WTC11 (cell line): Measurements from ENCODE around the genes ASAP2 and HPCAL1.

- PRO-cap: no peak
Measured at GRCh38 chr2:8134507-8134945, 547.3 kb upstream of the ID2 start.

- PRO-cap: no peak
Measured at GRCh38 chr2:8146396-8147063, 535.3 kb upstream of the ID2 start.

DNA sequence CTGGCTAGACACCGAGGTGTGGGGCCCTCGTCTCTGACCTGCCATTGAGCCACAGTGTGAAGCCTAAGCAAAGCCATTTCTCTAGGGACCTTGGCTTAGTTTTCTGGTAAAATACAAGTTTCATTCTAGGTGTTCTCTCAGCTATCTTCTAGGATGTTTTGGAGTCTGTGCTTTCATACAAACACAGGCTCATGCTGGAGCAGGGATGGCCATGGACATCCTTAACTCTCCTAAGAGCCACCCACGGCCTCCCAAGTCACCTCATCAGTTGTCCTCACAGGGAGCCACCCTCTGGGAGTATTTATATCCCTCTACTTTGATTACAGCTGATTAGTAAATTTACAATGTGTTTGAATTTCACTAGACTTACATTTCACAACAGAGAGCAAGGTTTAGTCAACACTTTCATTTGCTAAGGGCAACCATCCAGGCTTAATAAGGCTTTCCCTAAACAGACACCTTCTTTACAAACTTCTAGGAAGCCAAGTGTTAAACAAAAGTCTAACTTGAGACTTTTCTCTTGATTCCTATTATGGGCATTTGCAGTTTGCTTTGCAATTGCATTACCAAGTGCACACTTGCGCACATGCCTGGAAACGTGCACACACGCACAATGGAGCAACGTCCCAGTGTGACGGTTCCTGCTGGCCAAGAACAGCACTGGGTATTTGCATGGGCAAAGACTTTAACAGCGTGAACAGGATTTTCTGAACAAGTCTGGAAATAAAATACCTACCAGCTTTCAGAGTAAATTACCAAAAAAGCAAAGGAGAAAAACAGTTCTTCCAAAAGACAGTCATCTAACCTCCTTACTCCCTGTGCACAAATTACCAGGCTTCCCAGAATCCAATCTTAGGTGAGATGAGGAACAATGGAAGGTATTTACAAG lies 376.5 kb upstream of the ID2 start:
- PRO-cap: no peak

DNA sequence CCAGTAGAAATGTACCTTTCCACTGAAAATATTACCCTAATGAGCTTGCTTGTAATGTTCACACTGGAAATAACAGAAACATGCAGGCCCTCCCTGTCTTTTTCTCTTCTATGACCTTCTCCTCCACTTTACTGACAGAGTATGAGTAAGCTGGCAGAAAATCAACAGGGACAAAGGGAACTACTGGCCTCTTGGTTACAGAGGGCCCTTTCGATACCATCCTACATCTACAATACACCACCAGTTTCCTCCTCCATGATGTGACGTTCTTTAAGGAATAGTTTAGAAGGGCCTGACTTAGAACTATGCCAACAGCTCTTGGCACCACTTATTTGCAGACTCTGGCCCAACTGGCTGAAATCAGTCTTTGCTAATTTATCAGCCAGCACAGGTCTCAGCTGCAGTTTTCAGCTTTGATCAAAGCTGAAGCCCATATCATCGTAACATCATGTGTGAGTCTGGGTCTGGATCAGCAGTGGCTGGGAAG lies 272.2 kb upstream of the ID2 start:
- PRO-cap: no peak

GRCh38 chr2:8539804-8540523 lies 141.9 kb upstream of the ID2 start:
- PRO-cap: no peak

DNA sequence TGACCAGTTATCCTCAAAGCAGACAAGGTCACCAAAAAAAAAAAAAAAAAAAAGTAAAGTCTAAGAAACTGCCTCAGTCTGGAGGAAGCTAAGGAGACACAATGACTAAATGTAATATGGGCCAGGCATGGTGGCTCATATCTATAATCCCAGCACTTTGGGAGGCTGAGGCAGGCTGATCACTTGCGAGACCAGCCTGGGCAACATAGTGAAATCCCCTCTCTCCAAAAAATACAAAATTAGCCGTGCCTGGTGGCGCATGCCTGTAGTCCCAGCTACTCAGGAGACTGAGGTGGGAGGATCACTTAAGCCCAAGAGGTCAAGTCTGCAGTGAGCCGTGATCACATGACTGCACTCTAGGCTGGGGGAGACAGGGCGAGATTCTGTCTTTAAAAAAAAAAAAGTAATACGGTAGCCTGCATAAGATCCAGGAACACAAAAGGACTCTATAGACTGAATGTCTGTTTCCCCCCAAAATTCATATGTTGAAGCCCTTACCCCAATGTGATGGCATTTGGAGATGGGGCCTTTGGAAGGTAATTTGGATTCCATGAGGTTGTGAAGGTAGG lies 17.2 kb downstream of the MBOAT2 start:
- PRO-cap: no peak

GRCh38 chr2:9003359-9003514 lies 247 bp downstream of the MBOAT2 start:
- PRO-cap: no peak

DNA sequence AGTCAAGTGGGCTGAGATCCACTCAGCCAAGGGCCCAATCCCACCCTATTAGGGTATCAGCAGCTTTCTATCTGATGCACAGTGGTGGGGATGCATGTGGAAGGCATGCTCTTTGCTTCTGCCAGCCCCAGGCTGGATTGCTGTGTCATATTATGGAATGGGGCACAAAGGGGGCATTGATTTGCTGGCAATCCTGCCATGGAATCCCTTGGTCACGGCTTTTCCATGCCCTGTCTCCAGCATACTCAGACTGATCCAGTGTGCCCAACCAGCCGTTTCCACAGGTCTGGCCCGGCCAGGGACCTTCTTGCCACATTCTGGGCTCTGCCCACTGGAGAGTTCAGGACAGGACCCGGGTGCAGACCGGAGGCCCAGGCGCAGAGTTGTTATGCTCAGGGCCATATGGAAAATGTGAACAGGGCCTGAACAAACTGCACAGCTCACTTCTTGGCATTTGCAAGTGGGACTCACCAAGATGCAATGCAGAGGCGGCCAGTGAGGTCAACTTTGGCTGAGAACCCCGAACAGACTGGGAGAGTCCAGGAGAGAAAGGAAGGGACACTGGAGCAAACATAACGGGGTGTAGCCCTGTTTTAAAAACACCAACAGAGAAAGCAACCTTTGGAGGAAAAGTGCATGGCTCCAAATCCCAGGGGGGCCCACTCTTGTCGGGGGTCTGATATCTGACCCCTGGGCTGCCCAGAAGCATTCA lies 15.6 kb upstream of the ASAP2 start:
- PRO-cap: no peak

GRCh38 chr2:9206025-9206932 lies at the start of gene ASAP2:
Gene ASAP2, plus strand, starts transcription at chr2:9206812.
- PRO-cap: unidirectional peak, plus-strand start at chr2:9206391; bidirectional peak, plus-strand start at chr2:9206812, minus-strand start at chr2:9206648

- PRO-cap: no peak
Measured at GRCh38 chr2:9251638-9252357, 45.2 kb downstream of the ASAP2 start.

DNA sequence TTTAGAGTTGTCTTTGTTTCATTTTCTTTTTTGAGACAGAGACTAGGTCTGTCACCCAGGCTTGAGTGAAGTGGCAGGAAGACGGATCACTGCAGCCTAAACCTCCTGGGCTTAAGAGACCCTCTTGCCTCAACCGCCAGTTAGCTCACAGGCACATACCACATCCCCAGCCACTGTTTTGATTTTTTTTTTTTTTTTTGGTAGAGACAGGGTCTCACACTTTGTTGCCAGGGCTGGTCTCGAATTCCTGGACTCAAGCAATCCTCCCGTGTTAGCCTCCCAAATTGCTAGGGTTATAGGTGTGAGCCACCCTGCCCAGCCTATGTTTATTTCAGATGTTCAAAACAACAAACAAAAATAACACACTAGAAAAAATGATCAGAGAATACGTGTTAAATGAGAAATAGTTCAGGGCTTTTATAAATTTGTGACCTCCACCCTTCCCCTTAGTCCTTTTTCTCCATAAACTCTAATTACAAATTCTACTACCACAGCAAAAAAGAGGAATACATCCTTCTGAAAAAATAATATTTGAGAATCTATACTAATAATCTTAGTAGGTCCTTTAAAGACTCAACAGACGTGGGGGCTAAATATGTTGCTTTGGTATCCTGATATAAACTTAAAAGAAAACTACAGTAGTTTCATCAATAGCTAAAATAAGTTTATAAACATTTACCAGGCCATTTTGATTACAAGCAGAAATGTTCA lies 12.1 kb downstream of the YWHAQ start:
- PRO-cap: no peak

- PRO-cap: no peak
Measured at GRCh38 chr2:9632288-9632567, 1.4 kb upstream of the YWHAQ start.

DNA sequence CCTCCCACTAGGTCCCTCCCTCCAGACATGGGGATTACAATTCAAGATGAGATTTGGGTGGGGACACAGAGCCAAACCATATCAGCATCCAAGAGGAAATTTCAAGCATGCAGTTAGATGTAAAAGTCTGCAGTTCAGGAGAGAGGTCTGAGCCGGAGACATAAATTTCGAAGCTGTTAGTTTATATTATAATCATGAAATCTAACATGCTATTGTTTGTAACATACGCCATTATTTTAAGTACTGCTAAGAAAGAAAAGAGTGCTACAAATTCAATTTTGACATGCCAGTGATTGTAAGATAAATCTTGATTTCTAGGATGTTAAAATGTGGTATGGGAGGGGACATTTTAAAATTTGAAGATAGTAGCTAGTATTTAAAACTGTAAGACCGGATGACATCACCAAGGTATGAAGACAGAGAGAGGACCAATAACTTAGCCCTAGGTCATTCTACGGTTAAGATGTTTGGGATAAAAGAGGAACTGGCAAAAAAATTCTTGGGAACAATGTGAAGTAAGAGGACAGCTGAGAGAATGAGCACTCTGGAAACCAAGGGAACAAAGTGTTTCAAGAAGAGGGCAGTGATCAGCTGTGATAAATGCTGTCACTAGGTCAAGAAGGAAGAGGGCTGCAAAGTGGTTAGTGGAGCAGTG lies 17.0 kb downstream of the TAF1B start:
- PRO-cap: no peak

- PRO-cap: no peak
Measured at GRCh38 chr2:9861942-9862461, 18.7 kb downstream of the TAF1B start.

DNA sequence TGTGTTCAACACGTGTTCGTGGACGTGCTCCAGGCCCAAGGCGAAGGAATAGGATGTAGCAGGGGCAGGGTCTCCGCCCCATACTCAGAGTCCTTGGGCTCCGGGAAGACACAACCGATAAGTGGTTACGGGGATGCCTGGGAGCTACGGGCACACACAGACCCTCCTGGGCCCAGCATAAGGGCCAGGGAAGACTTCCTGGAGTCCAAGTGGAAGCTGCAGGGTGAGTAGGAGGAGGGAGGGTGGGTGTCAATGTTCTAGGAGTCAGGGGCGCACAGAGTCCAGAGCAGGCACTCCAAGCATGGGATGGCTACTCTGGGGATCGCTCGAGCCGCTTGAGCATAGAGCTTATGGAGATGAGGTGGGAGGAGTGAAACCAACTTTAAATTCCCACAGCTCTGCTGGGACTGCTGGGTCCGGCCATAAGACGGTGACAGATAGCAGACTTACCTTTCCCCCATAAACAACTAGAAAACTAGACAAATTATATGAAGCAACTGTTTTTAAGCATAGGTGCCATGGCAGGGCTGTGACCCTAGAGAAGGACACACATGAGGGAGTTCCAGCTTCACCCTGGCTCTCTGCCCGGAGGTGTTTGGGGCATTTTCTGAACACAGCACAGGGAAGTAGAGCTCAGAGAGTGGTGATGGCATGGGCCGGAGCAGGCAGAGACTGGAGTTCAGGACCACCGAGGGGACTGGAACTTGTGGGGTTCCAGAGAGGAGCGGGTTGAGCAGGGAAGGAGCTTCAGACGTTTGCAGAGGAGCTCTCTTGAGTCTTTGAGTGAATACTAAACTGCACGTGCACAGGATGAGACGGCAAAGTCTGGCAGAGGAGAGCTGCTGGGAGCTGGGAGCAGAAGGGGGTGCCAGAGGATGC lies 26.8 kb upstream of the KLF11 start:
- PRO-cap: no peak

GRCh38 chr2:10039980-10040358 lies 3.4 kb upstream of the KLF11 start:
- PRO-cap: no peak

DNA sequence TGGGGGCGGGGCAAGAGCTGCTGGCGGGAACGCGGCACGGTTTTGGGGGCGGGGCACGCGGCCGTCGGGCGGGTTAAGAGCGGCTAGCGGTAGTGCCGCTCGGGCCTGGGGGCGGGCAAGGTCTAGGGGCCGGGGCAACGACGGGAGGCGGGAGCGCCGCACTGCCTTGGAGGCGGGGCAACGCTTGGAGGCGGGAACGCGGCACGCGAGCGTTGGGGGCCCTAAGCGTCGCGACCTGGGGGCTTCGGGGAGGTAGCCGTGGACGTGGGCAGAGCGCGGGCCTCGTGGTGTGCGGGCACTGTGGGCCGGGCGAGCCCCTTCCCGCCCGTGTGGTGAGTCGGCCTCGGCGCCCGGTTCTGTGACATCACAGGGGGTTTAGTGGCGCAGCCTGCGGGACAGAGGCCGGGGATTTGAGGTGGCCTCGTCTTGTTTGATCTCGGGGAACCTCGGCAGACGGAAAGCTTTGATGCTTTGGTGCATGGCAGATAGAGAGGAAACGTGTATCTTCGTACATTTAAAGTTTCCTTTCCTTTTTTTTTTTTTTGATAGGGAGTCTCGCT lies 850 bp downstream of the KLF11 start:
- PRO-cap: no peak

DNA sequence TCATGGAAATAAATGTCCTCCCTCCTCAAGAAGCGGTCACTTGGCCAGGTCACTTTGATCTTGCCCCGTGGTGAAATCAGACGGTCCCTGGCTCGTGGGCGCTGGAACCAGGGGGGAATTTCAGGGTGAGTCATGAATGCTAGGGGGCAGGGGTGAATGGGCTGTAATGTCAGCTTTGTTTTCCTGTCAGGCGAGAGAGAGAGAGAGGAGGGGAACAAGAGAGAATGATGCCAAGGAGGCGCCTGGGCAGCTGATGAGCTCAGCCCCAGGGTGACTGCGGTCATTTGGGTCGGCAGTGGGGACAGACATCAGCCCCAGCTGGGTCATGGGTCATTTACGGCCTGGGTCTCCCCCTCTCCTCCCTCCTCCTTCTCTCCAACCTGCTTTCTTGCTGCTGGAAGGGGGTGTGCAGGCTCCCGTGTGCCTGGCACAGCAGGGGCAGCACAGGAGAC lies 47.8 kb downstream of the RRM2 start:
- PRO-cap: no peak

GRCh38 chr2:10201379-10201829 lies 78.9 kb downstream of the RRM2 start:
- PRO-cap: no peak

GRCh38 chr2:10302820-10303693 lies at the start of gene HPCAL1:
Gene HPCAL1, plus strand, starts transcription at chr2:10302904.
- PRO-cap: bidirectional peak, plus-strand start at chr2:10302904, minus-strand start at chr2:10302511; unidirectional peak, minus-strand start at chr2:10303136